Osteoblast (primary cell): Measurements from ENCODE around the genes STRC and SERF2.

DNA sequence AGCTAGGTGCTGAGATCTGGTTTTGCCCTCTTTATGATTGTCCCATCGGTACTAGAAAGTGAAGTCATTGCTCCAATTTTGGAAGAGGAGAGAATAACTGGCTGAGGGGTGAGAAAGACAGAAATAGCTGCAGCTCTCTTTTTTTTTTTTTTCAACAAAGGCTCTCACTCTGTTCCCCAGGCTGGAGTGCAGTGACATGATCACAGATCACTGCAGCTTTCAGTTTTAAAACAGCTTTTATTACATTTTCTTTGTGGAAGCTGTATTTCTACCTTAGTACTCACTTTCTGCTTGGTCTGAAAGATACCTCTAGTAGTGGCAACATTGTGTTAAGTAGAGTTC, 18.1 kb downstream of the ZSCAN29 start:
- CAGE, long polyA plus RNA = no peak
- RRBS = no CpG with 5 or more reads among the region's 1 CpG

- CAGE, long polyA plus RNA = no peak
- RRBS = no CpG with 5 or more reads among the region's 12 CpGs
Observed at GRCh38 chr15:43369528-43370153, 1.2 kb downstream of the ZSCAN29 start.

DNA sequence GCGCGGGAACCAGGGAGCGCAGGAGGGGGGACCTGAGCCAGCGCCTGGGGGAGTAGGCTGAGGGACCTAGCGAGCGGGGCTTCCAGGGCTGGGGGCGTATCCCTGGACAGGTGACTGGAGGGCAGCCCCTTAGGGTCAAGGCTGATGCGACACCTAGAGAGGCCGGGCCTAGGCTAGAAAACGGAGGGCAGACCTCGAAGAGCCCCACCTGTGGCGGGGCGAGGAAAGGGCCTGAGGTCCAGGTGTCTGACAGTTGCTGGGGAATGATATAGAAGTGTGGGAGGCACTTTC, 494 bp downstream of the TUBGCP4 start:
- CAGE, long polyA plus RNA = no peak
- RRBS = no CpG with 5 or more reads among the region's 13 CpGs

DNA sequence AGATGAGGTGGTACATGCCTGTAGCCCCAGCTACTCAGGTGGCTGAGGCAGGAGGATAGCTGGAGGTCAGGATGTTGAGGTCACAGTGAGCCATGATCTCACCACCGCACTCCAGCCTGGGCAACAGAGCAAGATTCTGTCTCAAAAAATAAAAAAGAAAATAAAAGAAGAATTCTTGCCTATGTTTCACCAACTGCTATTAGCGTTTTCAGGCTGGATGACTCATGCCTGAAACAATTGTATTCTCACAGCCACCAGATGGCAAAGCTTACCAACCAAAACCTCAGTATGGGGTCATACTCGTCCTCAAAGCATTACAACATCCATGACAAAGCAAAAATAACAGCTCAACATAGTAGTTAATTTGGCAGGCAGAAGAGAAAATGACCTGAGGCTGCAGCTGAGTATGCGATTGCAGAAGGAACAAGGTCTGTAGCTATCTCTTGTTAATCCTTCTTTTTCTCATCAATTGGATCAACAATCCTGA, 52.2 kb downstream of the TP53BP1 start:
- CAGE, long polyA plus RNA = no peak
- RRBS = no CpG with 5 or more reads among the region's 4 CpGs

GRCh38 chr15:43509535-43509830, 7.9 kb upstream of the MAP1A start:
- CAGE, long polyA plus RNA = no peak
- RRBS = no CpG with 5 or more reads among the region's 7 CpGs

DNA sequence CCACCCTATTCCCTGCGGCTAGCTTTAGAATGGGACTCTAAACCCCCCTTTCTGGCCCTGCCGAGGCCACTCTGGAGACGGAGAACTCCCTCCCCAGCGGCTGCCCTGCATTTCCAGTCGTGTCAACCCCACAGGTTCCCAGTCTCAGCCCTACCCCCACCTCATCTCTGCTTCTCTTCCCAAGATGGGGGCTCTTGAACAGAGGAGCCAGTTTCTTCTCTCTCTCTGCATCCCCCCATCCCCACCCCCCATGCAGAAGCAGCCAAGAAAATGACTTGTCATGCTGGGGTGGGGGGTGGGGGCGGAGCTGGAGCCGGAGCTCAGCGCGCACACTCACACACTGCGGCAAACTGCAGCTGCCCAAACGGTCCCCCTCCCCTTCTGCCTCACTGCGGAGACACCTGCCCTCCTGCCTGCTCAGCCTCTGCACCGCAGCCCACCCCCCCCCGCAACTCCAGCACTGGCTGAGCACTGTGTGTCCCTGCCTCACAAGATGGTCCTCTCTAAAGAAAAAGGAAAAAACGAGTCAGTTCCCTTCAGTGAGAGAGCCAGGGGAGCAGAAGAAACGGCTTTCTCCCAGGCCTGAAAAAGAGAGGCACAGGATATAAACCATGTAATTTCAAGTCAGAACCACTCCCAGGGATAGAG, 986 bp downstream of the MAP1A start:
- CAGE, long polyA plus RNA = no peak
- RRBS = no CpG with 5 or more reads among the region's 16 CpGs

GRCh38 chr15:43523829-43524651, 6.6 kb downstream of the MAP1A start:
- CAGE, long polyA plus RNA = no peak
- RRBS = no CpG with 5 or more reads among the region's 8 CpGs

GRCh38 chr15:43530595-43531607, 13.5 kb downstream of the MAP1A start:
- CAGE, long polyA plus RNA = no peak
- RRBS = no CpG with 5 or more reads among the region's 9 CpGs

- CAGE, long polyA plus RNA = no peak
- RRBS = no CpG with 5 or more reads among the region's 10 CpGs
Observed at GRCh38 chr15:43596175-43596905, 2.5 kb downstream of the CKMT1B start.

- CAGE, long polyA plus RNA = no peak
- RRBS = no CpG with 5 or more reads among the region's 2 CpGs
Observed at GRCh38 chr15:43618743-43618961, at the start of gene STRC. TSS of gene STRC (minus strand) at chr15:43618800.

DNA sequence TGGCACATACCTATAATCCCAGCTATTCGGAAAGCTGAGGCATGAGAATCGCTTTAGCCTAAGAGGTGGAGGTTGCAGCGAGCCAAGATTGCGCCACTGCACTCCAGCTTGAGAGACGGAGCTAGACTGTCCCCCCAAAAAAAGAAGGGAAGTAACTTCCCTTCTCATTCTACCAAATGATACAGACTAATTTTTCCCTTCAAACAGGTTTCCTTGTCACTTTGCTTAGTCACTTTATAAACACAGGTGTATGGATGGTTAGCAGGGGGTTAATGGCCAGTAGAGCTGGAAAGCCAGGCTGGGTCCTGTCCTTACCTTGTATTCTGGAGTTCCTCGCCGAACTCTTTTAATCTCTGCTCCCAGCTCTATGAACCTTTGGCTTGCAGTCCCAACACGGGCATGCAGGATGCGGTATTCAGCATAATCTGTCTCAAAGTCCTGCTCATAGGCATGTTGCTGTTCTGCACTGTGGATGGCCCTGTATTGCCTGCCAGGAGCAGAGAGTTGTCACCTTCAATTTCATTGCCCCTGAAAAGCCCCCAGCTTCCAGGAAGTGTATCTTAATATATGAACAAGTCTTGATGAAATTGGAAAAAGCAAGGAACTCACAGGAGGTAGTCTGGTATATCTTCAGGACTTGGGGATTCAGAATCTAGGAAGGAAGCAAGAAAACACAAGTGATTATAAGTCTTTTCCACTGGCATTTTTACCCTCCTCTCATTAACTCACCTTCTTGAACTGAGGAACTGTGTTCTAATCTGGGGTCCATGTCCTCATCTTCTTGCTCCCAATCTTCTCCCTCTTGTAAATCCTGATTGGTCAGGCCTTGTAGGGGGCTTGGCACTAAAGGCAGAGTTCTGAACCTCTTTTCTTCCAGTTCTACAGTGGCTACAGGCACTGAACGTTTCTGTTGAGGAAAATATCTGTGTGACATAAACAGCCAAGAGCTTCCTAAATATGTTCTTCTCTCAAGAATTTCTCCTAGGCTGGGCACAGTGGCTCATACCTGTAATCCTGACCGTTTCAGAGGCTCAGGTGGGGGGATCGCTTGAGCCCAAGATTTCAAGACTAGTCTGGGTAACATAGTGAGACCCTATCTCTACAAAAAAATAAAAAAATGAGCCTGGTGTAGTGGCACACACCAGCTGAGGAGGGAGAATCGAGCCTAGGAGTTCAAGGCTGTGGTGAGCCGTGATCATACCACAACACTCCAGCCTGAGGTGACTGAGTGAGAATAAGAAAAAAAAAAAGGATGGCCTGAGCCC, 2.5 kb downstream of the ELL3 start:
- CAGE, long polyA plus RNA = no peak
- RRBS = no CpG with 5 or more reads among the region's 14 CpGs

DNA sequence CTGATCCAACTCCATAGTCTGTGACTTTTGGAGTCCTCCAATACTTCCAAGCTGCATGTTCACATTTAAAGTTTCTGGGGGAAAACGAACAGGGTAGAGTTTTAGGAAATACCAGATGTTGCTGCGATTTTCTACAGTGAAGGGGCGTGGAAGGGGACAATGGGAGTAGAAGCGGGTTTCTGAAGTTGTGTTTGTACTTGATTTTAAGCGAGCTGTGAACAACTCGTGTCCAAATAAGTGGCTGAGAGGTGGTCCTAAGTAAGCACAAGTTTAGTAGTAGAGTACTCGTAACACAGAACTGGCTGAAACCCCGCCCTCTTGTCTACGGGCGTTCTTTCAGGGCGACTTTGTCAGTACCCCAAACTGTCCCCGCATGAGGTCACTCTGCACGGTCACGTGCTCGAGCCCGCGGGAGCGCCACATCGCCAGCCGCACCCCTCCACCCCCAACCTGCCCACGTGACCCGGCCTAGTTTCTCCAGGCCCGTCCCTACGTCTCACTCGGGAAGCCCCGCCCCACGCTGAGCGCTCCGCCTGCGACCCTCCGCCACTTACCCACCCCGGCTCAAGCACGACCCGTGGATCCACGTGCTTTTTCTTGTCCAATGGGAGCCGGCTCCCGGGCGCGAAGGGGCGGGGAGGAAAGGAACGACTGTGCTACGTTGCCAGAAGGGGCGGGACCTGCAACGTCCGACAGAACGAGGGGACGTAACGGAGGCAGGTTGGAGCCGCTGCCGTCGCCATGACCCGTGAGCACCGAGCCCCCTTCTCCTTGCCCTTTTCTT, at the start of gene SERF2:
TSS of gene SERF2 (plus strand) at position 685 of the 784 bp plus-strand sequence.
- CAGE, long polyA plus RNA = start-site peak on the plus strand centred at position 702 of the sequence, 63 bp wide, 16,193 and 16,306 reads in 2 replicates
- RRBS = 2% methylated on average over 8 of the region's 53 CpGs

DNA sequence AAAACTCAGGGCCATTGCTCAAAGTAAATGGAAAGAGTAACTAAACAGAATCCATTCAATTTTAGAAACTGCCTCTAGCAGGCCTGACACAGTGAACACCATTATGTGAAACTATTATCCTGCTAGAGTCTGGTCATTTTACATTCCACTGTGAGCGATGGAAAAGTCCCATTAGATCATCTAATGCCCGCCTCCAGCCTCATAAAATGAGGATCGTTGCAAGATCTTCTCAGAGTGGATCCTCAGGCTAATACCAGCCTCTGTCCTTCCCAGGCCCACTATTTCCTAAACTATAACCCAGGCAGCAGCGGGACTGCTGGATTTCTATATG, 107.7 kb downstream of the WDR76 start:
- CAGE, long polyA plus RNA = no peak
- RRBS = no CpG with 5 or more reads among the region's 4 CpGs

GRCh38 chr15:44682561-44683174, 19.2 kb upstream of the SPG11 start:
- CAGE, long polyA plus RNA = no peak
- RRBS = no CpG with 5 or more reads among the region's 7 CpGs

GRCh38 chr15:44715034-44715343, 3.7 kb downstream of the B2M start:
- CAGE, long polyA plus RNA = no peak
- RRBS = no CpG with 5 or more reads among the region's 3 CpGs

GRCh38 chr15:44718262-44718811, 7.0 kb downstream of the B2M start:
- CAGE, long polyA plus RNA = no peak
- RRBS = no CpG with 5 or more reads among the region's 3 CpGs

DNA sequence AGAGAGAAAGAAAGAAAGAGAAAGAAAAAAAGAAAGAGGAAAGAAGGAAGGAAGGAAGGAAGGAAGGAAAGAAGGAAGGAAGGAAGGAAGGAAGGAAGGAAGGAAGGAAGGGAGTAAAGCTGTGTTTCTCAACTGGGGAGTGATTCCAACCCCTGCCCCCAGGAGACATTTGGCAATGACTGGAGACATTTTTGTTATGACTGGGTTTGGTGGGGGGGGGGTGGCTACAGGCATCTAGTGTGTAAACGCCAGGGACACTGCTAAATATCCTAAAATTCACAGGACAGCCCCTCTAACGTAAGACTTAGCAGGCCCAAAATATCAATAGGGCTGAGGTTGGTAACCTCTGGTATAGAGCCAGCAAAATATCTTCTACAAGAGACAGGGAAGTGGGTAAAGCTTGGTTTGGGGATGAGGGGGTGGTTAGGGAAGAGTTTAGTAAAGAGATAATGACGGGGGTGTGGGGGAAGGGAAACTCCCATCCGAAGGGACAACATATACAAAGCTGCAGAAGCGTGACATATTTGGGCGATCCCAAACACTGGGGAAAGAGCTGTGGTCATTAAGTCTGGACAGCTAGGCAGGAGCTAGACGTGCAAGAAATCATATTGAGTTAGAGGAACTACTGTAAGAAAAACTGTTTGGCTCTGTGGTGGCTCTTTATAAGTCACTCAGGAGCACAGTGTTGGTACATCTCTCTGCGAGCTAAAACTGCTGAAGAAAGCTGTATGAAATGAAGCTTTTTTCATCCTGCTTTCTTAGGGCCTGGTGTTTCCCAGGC, 767 bp upstream of the TRIM69 start:
- CAGE, long polyA plus RNA = no peak
- RRBS = no CpG with 5 or more reads among the region's 8 CpGs

GRCh38 chr15:45125329-45126206, 4.1 kb downstream of the DUOXA1 start:
- CAGE, long polyA plus RNA = no peak

DNA sequence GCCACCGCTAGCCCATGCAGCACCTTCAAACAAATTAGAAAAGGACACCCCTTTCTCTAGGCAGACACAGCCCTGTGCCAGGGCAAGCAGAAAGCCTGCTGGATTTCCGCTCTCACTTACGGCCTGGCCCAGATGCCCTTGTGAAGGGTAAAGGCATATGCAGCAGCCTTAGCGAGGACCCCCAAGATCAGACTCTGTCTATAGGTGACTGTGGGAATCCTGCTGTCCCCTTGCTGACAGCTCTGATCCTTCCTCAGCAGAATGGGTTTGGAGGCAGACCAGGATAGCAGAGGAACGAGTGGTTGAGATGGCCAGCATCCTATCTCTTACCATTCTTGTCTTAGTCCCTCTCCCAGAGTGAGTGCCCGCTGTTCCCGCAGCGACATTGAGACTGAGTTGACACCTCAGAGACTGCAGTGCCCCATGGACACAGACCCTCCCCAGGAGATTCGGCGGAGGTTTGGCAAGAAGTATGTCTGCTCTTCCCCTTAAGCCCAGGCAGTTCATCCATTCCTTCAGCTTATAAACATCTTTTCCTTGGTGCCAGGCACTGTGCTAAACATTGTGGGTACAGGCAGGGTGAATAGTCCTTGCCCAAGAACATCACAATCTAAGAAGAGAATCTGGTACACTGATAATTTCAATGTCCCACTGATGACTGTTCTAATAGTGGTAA, 21.1 kb downstream of the DUOX1 start:
- CAGE, long polyA plus RNA = no peak
- RRBS = no CpG with 5 or more reads among the region's 10 CpGs

DNA sequence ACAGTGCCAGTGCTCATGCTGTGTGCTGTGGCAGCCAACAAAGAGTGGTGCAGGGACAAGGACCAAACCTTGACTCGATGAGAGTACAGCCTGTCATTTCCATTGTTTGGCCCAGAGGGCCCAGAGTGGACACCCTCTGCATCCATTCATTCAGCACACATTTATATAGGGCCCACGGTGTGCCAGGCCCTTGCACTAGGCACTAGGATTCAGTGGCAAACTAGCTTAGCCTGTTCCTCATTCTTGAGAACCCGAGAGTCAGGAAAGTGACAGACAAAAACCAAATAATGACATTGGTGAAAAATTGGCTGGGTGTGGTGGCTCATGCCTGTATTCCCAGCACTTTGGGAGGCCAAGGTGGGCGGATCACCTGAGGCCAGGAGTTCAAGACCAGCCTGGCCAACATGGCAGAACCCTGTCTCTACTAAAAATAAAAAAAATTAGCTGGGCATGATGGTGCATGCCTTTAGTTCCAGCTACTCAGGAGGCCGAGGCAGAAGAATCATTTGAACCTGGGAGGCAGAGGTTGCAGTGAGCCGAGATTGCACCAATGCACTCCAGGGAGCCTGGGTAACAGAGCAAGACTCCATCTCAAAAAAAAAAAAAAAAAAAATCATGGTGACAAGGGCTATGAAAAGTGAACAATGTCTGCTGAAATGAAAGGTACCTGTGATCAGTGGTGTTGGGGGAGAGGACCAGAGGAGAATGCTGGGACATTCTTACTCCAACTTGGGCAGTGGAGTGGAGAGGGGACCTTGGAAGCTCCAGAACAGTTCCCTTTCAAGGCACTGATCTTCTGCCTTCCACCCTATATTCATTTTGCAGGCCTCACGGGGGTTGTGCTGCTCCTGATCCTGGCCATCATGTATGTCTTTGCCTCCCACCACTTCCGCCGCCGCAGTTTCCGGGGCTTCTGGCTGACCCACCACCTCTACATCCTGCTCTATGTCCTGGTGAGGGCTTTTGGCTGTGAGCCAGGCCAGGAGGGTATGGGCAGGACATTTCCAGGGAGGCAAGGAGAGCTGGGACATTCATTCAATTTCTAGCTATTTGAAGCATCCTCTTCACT, 25.5 kb downstream of the DUOX1 start:
- CAGE, long polyA plus RNA = no peak
- RRBS = no CpG with 5 or more reads among the region's 11 CpGs